Calu3 (cell line): Measurements from ENCODE around the gene HSPA4L.

DNA sequence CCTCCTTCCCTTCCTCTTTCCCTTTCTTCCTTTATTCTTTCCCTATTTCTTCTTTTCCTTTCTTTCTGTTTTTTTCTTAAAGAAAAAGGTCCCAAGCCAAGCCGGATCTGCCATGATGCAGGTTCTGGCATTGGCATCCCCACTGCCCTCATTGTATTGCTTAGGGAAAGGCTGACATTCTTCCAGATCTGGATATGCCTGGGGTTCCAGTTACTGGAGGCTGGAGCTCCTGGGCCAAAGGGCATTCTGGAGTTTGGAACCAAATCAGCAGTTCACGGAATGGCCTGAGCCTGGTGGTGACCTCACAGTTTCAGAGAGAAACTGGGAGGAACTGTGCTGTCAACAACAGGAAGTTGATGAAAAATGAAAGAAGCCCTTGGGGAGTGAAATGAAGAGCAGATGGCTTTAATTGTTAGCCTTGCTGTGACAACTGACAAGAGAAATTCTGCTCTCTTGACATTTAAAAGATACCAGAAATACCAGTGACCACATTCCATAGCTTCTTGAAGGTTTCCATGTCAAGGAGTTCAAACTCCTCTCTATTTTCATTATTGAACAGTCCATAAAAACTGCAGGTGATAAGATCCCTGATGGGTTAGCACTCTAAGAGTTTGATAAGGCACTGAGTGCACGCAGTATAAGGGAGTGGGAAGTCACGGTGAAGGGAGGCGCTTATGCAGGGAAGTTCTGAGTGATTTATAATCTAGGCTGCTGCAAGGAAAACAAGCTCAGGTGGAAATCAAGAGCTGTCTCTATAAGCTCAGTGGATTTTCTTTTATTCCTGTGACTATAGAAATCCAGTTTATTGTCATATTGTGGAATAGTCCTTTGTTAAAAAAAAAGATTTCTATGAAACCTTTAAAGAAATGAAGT, 622.3 kb downstream of the SPRY1 start:
- PRO-cap, result no peak

DNA sequence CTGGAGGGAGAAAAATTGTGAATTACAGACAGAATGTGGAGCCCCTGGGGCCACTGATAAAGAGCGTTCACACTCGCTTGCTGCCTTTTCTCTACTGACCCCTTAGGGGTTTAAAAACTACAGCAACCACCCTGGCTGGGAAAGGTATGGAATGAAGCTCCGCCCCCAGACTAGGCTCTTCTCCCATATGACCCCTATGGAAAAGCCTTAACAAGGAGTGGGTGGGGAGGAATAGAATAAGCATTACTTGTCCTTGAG, 26.3 kb downstream of the ANKRD50 start:
- PRO-cap, result no peak

DNA sequence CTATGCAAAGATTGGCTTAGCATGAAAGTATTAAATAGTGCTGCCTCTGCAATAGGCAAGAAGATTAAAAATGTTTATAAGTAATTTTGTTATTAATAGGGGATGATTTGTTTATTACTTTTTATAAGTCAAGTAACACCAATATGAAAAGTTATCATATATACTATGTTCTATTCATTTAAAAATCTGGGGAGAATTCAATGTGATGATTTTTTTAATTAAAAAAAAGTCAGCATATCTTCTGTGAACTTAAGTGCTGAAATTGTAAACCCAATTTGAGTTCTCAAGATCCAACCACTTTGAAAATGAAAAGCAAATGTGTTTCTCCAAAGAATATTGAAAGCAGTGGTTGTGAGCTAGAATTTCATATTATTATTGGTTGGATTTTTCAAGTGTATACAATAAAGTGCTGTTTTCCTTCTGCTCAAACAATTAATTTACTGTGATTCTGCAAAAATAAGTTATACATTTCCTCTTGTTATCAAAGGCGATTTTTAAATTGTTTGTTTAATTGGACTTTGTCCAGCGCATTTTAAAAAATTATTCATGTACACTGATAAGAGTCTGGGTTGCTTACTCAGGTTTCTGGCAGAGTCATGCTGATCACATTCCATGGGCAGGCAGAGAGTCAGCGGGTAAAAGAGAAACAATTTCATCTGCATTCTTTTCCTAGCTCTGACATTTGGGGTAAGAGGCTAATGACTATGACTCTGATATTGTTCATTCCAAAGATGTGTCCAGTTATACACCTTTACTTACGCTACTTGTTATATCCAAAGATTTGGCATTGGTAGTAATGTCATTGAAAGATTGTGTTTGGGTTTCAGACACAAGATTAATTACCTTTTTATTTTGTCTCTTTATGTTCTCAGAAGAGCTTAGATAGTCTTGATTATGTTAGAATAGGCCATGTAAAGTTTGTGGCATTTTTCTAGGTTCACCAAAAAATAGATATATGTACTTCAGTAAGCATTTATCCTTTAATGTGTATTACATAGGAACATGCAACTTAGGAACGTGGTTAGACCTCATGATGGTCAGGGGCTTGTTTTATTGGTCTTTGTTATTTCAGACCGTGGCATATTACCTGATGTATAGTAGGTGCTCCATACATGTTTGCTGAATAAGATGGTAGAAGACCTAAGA, 8.9 kb downstream of the FAT4 start:
- PRO-cap, result no peak

GRCh38 chr4:126144735-126145316, 830.1 kb downstream of the FAT4 start:
- PRO-cap, result no peak

GRCh38 chr4:126494221-126494676, 1138.5 kb upstream of the INTU start:
- PRO-cap, result no peak

GRCh38 chr4:127677529-127678312, 45.0 kb downstream of the INTU start:
- PRO-cap, result no peak

GRCh38 chr4:127781618-127782452, at the start of gene HSPA4L:
Gene HSPA4L, plus strand, starts transcription at chr4:127782322.
- PRO-cap, result bidirectional peak, plus-strand start at chr4:127781769, minus-strand start at chr4:127781754; bidirectional peak, plus-strand start at chr4:127782322, minus-strand start at chr4:127782036

GRCh38 chr4:127856620-127857340, 23.9 kb upstream of the PLK4 start:
- PRO-cap, result no peak

DNA sequence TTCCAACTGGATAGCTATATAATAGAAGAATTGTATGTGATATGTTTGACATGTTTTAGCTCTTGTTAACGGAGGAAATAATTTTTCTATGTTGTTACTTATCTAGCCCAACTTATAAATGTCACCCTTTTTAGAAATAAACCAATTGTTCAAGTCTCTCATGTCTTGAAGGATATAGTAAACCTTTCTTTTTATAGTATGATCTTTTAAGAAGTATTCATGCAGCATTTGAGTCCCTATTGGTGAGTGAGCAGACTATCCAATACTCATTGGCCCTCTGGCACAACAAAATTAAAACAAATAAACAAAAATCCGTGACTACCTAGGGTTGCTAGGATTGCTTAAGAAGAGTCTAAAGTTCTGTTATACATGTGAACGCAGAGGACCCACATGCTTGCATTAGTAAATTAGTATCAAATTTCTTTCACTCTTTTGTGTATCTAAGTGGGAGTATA, 29.5 kb upstream of the LARP1B start:
- PRO-cap, result no peak

GRCh38 chr4:128347304-128347855, 59.8 kb upstream of the PGRMC2 start:
- PRO-cap, result no peak

DNA sequence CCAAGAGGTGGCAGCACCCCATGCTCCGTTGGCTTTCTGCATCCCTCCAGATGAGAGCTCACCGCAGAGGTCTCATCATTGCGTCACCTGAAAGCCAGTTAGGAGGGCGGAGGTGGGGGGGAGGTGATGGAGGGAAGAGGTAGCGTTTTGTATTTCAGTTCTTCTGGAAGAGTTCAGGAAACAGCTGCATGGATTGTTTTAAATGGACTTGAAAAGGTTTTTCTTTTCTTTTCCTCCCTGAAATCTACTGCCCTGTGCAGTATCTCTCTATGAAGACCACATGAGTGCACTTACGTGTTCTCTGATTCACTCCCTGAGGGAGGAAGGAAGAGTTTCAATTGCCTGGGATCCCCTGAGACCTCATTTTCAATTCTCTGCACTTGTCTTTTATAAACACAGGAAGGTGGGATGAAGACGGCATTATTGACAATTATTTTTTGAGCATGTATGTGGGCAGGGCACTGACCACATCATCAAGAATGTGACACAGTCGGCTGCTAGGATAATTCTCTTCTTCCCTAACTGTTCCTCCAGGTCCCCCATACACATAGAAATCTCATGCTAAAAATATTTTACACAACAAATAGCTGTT, 166.9 kb upstream of the PGRMC2 start:
- PRO-cap, result no peak

GRCh38 chr4:128483742-128484321, 196.2 kb upstream of the PGRMC2 start:
- PRO-cap, result no peak

DNA sequence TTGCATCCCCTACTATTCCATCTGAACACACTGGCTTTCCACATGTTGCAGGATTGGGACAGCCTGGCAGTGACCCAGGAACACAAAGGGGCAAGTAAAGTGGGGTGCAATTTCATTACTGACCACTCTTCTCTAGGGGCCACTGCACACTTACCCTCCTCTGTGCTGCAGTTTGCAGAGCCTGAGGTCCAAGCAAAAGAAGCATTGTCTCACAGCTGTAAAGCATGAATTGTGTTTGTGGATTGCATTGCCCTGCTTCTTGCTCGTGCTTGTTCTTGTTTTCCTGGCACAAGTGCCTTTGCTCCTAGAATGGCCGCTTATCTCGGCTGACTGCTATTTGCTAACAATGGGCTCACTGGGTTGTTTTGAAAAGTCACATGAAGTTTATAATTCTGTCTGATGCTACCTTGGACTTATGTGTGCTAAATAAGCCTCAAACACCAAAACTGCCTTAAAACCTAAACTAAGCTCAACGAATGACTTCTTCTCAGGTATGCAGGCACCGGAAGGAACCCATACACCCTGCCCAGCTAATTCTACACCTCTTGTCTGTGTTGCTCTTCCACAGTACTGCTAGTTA, 209.0 kb upstream of the JADE1 start:
- PRO-cap, result no peak

GRCh38 chr4:128601866-128602451, 207.5 kb upstream of the JADE1 start:
- PRO-cap, result no peak

GRCh38 chr4:128776632-128777280, 32.7 kb upstream of the JADE1 start:
- PRO-cap, result no peak

- PRO-cap, result no peak
Measured at GRCh38 chr4:128783191-128783656, 26.3 kb upstream of the JADE1 start.

GRCh38 chr4:128810914-128811582, 1.5 kb downstream of the JADE1 start:
- PRO-cap, result bidirectional peak, plus-strand start at chr4:128810992, minus-strand start at chr4:128810616; bidirectional peak, plus-strand start at chr4:128811292, minus-strand start at chr4:128811340

- PRO-cap, result no peak
Measured at GRCh38 chr4:128854269-128854987, 44.9 kb downstream of the JADE1 start.

DNA sequence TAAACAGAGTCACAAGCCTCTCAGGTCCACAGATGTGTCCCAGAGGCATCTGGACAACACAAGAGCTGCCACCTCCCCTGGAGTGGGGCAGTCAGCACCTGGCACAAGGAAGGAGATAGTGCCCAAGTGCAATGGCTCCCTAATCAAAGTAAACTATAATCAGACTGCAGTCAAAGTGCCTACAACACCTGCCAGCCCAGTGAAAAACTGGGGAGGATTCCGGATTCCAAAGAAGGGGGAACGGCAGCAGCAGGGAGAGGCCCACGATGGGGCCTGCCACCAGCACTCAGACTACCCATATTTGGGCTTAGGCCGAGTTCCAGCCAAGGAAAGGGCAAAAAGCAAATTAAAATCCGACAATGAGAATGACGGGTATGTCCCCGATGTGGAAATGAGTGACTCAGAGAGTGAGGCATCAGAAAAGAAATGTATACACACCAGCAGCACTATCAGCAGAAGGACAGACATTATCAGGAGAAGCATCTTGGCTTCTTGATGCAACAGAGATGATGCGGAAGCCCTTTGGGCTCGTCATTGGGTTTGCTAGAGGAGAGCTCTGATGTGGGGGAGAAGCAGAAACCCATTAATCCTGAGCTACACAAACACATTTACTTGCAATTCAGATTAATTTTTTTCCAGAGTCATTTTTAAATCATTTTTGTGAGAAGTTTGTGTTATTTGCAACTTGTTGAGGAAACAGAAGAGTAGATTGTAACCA, 62.4 kb downstream of the JADE1 start:
- PRO-cap, result no peak

DNA sequence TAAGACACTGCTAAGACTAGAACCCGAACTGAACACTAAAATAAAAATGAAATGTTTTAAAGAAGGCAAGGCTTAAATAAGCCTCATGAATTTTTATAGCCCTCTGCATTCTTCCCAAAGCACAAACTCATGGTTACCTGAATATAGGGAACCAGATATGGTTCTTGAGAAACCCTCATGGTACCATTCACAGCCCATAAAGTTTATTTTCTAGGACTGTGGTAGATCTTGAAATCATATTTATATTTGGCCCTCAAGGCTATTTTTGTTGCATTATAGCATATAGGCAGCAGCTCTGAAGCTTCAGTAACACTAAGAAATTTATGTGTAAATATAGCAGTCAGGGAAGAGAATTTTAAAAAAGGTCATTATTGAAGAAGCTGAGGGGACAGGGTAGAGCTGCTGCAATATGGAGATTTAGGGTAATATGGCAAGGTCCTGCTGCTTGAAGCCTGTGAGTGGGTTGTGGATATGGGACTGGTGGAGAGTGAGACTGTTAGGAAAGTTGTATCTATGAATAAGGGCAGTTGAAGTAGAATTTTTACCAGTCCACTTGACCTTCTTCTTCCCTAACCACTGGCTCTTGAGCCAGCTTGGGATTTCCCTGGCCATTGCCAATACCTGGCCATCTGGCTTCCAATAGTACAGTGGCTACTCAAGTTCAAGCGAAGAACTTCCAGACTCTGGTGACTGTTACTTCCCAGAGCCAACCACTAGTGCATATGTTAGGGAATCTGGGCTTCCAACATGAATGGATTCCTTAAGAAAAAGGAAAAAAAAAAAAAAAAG, 63.2 kb downstream of the JADE1 start:
- PRO-cap, result no peak